Measurements from ENCODE around the genes BLTP3B, SPIC and PARPBP.

- RAMPAGE, long total RNA = no peak
- RRBS = no CpG with 5 or more reads among the region's 16 CpGs
Observed at GRCh38 chr12:95608270-95609243, 57.3 kb upstream of the USP44 start.

GRCh38 chr12:95805731-95806633 is 15.4 kb upstream of the NTN4 start:
- RAMPAGE, long total RNA = no peak
- RRBS = no CpG with 5 or more reads among the region's 6 CpGs

GRCh38 chr12:96107988-96108834 is 72.8 kb upstream of the LTA4H start:
- RAMPAGE, long total RNA = no peak
- RRBS = no CpG with 5 or more reads among the region's 24 CpGs

DNA sequence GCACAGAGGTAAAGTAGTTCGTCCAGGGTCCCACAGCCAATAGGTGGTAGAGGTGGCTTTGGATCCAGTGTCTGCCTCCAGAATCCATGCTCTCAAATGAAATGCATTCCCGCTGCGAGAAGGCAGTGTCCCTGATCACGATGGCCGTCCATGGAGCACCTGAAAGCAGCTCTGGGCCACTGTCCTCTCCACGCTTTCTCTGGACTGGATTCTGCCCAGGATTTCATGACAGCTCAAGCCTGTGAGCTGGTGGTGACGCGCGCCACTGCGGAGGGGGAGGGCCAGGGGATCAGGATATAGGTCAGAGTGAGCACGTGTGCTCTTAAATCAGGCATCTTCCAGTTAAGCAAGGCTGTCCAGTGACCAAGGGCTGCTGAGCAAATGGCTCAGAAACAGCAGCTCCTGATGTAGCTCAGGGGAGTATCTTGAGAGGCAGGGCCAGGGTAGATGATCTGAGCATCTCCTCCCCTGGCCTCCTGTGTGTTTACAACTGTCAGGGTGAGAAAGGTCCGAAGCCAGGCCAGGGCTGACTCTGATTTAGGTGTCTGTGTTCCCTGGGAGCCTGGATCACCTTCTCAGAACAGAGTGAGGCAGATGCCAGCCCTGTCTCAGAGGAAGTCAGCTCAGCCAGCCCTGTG is 55.1 kb downstream of the ELK3 start:
- RAMPAGE, long total RNA = no peak
- RRBS = no CpG with 5 or more reads among the region's 12 CpGs

DNA sequence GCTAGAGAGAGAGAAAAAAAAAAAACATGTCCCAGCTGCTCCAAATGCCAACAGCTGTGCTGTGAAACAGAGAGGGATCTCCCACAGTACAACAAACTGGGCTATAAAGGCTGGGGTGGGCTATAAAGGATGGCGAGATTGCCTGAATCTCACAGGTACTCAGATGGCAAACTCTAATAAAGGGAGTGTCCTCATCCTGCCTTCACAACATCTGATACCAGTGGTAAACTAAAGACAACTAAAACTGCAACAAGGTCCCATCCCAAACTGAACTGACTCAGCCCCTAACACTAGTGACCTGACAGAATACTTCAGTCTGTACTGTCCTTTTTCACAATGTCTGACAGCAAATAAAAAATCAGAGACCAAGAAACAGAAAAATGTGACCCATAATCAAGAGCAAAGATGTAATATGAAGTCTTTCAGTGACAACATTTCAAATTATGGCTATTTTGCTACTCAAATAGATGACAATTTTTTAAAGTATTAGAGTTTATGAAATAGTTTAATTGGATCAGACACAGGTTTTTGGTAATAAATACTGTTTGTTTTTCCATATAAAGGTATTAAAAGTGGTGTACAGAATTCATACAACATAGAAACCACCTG is 47.8 kb downstream of the CDK17 start:
- RAMPAGE, long total RNA = no peak
- RRBS = no CpG with 5 or more reads among the region's 1 CpG

GRCh38 chr12:96365747-96366220 is 34.5 kb downstream of the CDK17 start:
- RAMPAGE, long total RNA = no peak
- RRBS = no CpG with 5 or more reads among the region's 1 CpG

DNA sequence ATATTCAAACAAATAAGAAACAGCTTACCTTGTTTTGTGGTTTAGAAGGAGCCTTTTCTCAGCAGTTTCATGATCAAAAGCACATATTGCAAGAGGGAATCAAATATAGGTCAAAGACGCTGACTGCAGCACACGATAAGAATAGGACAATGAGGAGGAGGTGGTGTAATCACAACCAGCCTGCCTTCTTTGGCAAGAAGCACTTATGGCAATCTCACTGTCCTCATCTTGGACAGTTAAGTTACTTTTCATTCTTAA is 759.1 kb upstream of the TMPO start:
- RAMPAGE, long total RNA = no peak
- RRBS = no CpG with 5 or more reads among the region's 2 CpGs

- RAMPAGE, long total RNA = no peak
- RRBS = no CpG with 5 or more reads among the region's 5 CpGs
Observed at GRCh38 chr12:98514981-98515147, 526 bp upstream of the TMPO start.

- RAMPAGE, long total RNA = no peak
Observed at GRCh38 chr12:98726354-98726633, 81.2 kb downstream of the APAF1 start.

GRCh38 chr12:100142781-100143376 is at the start of gene BLTP3B:
Gene BLTP3B, minus strand, starts transcription at chr12:100142874.
- RAMPAGE, long total RNA = start-site peak on the minus strand at chr12:100142852-100142877, 693 and 1,241 reads in 2 replicates
- RRBS = 0% methylated on average over 12 of the region's 40 CpGs

- RAMPAGE, long total RNA = no peak
- RRBS = no CpG with 5 or more reads among the region's 6 CpGs
Observed at GRCh38 chr12:100431060-100431259, 42.7 kb upstream of the NR1H4 start.

- RAMPAGE, long total RNA = no peak
- RRBS = no CpG with 5 or more reads among the region's 7 CpGs
Observed at GRCh38 chr12:100503158-100503733, 29.6 kb downstream of the NR1H4 start.

GRCh38 chr12:100567216-100567706 is 6.2 kb upstream of the GAS2L3 start:
- RAMPAGE, long total RNA = no peak
- RRBS = no CpG with 5 or more reads among the region's 3 CpGs

DNA sequence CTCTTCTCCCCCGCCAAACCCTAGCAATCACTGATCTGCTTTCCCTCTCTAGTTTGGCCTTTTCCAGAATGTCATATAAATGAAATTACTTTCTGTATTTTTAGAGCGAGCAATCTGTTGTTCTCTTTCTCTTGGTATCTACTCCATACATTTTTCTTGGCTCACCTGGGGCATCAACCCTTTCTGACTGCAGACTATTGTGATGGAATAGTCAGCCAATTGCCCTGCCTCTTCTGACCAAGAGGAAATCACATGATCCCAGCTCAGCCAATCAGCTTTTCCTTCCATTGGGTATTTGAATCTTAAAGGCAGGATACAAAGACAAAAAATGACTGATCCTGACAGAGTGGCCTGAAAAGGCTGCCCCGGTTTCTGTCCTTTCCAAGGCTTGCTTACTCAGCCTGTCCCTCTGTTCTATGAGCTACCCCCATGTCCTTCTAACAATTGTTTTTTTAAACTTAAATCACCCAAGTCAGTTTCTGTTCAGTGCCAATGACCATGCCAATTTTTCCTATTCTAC is 5.1 kb downstream of the SLC5A8 start:
- RAMPAGE, long total RNA = no peak
- RRBS = no CpG with 5 or more reads among the region's 3 CpGs

DNA sequence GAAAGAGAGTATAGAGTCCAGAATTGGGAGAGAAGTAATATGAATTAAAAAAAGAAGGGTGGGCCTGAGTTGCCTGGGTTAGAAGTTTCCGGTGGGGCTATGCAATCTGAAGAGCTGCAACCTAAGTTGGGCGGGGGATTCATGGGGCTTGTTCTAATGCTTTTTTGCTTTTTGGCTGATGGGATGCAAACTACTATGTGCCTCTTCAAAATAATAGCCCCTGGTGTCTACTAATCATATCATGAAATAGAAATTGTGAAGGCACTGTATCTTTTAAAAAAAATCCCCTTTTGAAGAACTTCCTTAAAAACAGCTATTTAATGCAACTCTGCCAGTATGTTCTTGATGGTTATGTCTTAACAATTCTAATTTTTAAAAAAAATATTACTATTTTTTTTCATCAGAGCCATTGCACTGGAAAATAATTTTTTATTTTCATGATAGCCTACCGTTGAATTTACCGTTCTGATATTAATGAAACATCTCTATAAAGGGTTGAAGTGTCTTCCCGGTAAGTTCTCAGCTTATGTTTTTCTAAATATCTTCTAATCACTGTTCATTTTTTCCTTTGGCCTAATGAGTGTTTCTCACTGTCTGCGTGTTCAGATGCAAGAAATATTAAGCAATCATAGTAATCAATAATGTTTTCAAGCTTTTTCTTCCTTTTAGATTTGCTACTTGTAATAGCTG is at the start of gene SPIC:
Gene SPIC, plus strand, starts transcription at position 345 of the 690 bp plus-strand sequence.
- RAMPAGE, long total RNA = no peak
- RRBS = no CpG with 5 or more reads among the region's 6 CpGs

GRCh38 chr12:101599791-101600465 is 5.2 kb downstream of the MYBPC1 start:
- RAMPAGE, long total RNA = no peak
- RRBS = no CpG with 5 or more reads among the region's 5 CpGs

GRCh38 chr12:101617048-101617434 is 22.3 kb downstream of the MYBPC1 start:
- RAMPAGE, long total RNA = no peak
- RRBS = no CpG with 5 or more reads among the region's 4 CpGs

DNA sequence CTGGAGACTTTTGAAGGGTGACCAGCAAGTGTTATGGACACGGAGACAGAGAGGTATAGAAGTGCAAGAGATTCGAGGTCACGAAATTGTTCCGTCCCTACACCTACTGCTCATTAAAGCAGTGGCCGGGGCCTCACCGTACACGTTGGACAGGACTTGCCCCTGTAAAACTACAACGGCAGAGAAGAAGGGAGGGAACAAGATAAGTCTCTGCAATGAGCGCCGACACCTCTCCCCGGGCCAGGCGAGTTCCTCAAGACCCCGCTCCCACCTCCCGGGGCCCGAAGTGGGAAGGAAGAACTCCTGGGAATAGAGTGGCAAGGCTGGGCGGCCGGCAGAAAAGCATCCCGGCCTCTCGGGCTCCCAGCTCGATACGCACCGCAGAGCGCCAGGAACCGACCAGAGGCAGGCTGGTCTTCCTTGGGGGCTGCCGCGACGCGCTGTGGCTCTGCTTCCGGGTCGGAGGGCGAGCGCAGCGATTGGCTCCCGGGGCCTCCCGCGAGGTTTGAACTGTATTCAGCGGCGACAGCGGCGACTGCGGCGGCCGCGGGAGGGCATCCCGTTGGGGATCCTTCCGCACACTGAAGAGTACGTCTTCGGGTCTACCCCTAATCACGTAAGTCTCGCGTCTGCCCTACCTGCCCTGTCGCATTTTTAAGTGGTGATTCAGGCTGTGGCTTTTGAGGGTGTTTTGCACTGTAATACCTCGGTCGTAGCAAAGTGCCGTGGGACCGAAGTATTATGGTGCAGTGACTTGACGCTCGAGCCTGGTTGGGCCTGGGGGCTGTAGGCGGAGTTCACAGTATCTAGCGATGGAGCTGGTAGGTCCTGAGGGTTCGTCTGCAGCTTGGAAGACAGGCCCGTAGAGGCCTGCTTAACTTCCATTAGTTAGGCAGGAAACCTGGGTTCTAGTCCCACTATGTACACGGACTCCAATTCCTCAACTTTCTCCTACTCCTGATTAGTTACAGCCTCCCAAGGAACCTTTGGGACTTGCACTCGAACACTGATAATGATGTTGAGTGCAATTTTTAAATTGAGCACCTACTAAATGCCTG is at the start of gene PARPBP:
Gene PARPBP, plus strand, starts transcription at position 513 of the 1,058 bp plus-strand sequence.
- RAMPAGE, long total RNA = start-site peak on the minus strand centred at position 420 of the sequence, 56 bp wide, 1,197 and 965 reads in 2 replicates; start-site peak on the plus strand centred at position 554 of the sequence, 65 bp wide, 72 and 342 reads in 2 replicates
- RRBS = 2% methylated on average over 20 of the region's 64 CpGs

DNA sequence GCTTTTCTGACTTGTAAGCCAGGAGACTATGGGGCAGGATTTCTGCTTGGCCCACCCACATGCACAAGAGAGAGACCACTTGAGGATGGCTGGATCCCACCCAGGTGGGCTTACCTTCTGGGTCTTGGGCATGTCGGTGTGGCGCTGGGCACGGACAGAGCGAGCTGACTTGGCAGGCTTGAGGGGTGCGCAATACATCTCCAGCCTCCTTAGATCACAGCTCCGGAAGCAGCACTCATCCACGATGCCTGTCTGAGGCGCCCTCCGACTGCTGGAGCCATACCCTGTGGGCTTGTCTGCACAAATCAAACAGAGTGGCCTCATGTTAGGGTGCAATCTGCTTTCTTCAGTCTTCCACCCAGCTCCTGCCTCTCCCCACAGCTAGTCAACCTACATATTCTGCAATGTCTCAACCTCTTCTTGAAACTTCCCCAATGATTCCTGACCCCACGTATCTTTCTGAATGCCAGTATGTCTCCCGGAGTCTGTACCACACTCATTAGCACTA is 60.9 kb downstream of the IGF1 start:
- RAMPAGE, long total RNA = no peak
- RRBS = no CpG with 5 or more reads among the region's 11 CpGs

GRCh38 chr12:103114608-103114966 is 157.1 kb downstream of the ASCL1 start:
- RAMPAGE, long total RNA = no peak
- RRBS = no CpG with 5 or more reads among the region's 1 CpG

All from cardiac muscle cell (in vitro differentiated cells and primary cell).